Bile duct (tissue), 1 donor: ENCODE data around the genes PNO1, BMP10 and PCBP1.

GRCh38 chr2:68157668-68158677 lies at the start of gene PNO1:
PNO1 (plus strand) TSS chr2:68157888.
- PRO-cap = bidirectional peak, plus-strand start at chr2:68157922, minus-strand start at chr2:68157527

DNA sequence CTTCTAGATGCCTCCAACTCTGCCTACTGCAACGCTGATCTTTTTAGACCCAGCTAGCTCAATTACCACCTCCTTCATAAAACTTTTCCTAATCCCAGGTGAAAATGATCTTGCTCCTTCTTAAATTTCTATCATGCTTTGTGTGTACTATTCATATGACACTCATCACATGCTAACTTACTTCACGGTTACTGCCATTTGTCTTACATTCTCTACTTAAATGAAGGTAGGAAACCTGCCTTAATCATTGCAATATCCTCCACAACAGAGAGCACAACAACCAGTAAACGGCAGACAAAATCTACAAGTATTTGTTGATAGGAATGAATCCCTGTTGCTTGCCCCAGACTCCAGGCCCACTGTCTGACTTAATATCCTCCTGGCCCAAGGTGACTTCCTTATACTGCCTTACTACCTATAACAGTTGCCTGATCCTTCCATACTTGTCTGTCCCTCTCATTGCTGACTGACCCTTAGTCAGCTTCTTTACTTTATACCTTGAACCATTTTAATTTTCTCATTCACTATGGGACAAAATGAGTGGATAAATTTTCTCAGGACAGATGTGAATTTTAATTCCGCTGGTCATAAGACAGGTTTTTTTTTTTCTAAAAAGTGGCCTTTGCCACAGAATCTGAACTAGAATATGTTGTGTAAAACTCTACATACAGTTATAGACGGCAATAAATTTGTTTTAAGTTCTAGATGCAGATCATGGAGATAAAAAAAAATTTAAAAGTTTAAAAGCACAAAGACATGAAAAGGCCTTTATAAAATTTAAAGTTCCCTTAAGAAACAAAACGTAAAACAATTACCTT lies 3.4 kb downstream of the PPP3R1 start:
- PRO-cap = no peak

GRCh38 chr2:68253736-68254179 lies 1.4 kb upstream of the PPP3R1 start:
- PRO-cap = no peak

- PRO-cap = no peak
Observed at GRCh38 chr2:68438648-68439173, 28.4 kb downstream of the FBXO48 start.

DNA sequence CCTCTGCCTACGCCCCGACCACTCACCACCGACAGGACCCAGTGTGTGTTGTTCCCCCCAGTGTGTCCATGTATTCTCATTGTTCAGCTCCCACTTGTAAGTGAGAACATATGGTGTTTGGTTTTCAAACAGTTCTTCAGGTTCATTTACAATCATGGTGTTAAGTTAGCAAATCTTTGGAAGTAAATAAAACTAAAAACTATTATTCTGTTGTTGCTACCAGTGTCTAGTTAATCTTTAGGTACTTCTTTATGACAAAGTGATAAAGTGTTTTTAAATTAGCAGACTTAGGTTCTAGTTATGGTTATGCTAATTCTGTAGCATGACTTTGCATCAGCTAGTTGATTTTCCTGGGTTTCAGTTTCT lies 84.6 kb upstream of the PROKR1 start:
- PRO-cap = no peak

DNA sequence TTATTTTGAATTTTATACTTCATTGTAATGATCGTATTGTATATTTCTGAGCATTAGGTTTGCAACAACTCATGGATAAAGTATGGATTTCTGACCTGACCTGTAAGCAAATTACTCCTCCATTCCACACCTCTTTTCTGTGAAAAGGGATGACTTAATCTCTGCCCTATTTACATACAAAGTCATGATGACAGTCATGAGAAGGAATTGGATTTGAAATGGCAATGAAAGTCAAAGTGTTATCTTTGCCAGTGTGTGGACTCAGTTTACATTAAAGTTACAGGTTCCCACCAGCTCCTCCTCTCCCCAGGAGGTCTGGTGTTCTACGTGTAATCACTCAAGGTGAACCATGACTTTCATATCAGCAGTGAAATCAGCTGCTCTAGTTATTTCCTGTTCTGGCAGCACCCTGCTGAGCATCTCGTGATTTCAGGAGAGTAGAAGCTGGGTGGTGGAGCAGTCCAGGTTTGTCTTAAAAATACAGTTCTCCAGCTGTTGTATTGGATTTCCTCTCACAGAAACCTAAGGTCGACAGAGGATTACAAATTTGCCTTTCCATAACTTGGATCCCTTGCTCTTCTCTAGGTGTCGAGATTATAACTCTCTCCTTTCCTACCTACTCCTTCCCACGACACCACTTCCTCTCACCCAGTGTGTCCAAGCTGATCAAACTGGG lies 13.2 kb upstream of the ARHGAP25 start:
- PRO-cap = no peak

DNA sequence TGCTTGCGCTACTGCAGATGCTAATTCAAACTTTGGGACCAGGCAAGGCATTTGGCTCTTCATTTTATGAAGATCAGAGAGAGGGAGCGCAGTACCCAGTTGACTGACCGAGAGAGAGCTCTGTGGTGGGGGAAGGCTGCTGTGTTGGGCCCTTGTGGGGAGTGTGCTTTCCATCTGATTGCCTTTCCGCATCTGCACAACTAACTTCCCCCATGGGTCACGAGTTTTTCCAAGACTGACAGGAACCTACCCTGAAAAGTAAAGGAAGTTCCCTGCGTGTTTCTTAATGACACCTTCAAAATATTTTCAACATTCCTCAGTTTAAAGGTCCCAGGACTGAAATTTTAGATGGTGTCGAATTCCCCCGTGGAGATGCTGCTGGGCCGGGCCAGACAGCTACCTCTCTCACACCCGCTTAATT lies 2.5 kb upstream of the ARHGAP25 start:
- PRO-cap = no peak

DNA sequence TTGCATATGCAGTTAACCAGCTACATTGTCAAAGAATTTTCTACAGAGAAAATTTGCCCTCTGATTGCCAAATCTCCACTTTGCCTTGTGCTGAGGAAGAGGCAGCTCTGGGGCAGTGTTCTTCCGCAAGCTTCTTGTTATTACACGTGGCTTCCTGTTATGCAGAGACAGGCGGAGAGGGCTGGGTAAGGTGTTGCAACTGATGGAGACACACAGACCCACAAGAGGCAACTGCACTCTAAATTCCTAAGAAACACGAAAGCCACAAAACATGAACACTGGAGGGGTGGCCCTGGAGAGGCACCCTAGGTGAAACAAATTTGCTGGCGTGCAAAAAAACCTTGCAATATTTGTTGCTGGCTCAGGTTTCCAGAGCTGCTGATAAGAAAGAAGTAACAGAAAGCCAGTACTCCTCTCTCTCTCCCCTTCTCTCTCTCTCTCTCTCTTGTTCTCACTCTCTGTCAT lies 31.7 kb downstream of the ARHGAP25 start:
- PRO-cap = bidirectional peak, plus-strand start at position 170 of the sequence, minus-strand start at position 87 of the sequence

DNA sequence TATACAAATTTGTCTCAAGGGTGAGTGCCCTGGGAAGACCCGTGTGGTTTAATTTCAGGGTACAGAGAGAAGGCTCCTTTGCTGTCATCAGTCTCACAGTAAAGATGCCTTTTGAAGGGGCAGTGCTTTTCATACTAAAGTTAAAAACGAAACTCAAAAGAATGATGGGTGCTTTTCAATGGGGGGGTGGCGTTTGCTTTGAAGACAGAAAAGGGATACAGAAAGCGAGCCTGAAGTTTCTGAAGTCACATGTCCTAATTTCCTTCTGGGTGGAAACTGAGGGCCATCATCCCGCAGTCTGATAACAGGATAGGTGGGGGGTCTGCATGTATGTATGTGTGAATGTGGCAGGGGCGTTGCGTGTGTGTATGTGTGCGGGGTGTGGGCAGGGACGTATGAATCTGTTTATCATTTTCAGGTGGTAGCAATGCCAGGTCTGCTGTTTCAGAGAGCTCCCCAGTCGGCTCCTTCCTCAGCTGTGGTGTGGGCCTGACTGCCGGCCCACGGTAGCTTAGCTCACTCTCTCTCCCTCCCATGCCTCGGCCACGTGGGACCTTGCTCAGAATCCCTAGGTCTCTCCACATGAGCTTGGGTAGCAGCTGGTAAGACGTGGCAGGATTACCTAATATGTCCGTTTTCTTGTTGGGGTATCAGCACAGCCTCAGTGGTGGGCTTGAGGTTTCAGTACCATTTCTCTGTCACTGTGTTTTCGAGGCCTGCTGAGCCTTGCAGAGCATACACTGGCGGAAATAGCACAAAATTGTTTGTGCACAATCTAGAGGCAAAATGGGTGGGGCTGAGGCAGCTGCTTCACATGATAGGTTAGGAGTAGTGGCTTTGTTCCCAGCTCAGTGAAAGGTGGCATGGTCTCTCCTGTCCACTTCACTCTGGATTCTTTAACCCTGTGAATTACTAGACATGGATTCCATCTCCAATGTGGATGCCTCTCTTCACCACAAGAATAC lies 32.8 kb downstream of the ARHGAP25 start:
- PRO-cap = no peak

- PRO-cap = no peak
Observed at GRCh38 chr2:68828913-68829977, 42.0 kb downstream of the BMP10 start.

- PRO-cap = no peak
Observed at GRCh38 chr2:68871078-68871616, at the start of gene BMP10. BMP10 (minus strand) TSS chr2:68871397.

- PRO-cap = no peak
Observed at GRCh38 chr2:69192113-69192412, 179.1 kb downstream of the ANTXR1 start.

DNA sequence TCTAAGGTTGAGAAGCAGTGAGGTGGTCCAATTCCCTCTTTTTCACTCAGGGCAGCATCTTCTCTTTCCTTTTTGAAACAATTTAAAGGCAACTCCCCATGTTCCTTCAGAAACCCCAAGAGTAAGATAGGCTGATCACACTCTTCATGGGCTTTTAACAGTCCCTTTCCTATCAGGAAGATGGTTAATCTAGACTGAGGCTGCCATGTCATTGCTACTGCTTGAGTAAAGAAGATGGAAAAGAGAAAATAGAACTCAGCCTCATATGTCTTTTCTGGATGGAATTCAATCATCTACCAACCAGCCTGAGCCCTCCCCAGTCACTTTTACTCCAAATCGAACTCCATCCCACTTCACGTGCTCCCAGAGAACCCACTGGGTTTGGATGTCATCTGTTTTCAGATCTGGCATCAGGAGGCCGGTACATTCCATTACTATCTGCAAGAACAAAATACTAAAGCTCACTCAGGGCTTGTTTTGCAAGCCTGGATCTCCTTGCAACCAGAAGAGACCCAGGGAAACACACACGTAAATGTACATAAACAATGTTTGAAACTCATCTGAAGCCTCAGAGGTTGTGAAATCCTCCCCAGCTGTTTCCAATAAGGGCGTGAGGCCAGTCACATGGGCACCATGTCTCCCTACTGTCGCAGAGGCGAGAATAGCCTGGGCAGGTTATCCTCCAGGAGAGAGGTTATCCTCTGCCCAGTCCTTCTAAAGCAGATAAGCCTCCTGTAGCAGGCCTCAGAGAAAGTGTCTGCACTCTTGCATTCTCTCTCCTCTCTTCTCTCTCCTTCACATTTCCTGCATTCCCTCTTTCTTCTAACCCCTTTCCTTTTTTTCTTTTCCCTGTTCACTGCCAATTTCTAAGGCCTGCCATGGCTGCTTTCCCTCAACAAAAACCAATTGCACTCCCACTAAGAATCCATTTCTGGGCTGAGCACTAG lies 187.0 kb downstream of the GFPT1 start:
- PRO-cap = no peak

- PRO-cap = no peak
Observed at GRCh38 chr2:69567079-69567610, 76.4 kb downstream of the AAK1 start.

- PRO-cap = no peak
Observed at GRCh38 chr2:69626015-69626682, 17.4 kb downstream of the AAK1 start.

GRCh38 chr2:69913822-69914998 lies 699 bp upstream of the MXD1 start:
- PRO-cap = bidirectional peak, plus-strand start at chr2:69914719, minus-strand start at chr2:69914627; bidirectional peak, plus-strand start at chr2:69915109, minus-strand start at chr2:69914789

DNA sequence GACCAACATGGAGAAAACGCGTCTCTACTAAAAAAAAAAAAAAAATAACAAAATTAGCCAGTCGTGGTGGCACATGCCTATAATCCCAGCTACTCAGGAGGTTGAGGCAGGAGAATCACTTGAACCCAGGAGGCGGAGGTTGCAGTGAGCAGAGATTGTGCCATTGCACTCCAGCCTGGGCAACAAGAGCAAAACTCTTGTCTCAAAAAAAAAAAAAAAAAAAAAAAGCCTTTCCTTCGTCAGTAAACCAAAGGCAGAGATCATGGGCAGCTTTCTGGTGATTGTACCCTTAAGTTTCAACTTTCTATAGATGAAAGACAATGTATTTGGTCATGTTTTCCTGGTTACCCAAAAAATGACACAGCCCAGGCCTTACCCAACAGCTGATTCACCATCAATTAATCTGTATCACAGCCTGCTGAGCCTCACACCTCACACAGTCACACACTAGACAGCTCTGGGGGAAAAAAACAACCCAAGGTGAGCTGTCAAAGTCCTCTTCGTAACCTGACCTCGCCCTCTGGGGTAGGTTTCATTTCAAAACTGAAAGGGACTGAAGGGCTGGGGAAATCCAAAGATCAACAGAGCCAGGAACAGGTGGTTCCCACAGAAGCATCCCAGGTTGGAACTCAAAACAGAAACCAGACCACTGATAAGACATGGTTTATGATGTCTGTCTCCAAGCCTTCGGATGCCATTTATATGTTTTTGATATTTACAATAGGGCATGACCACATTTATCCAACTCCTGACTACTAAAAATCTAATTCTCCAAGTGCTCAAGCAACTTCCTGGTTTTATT lies 18.3 kb upstream of the PCBP1 start:
- PRO-cap = no peak

GRCh38 chr2:70087253-70087503 lies at the start of gene PCBP1:
PCBP1 (plus strand) TSS chr2:70087477.
- PRO-cap = bidirectional peak, plus-strand start at chr2:70087477, minus-strand start at chr2:70087312

DNA sequence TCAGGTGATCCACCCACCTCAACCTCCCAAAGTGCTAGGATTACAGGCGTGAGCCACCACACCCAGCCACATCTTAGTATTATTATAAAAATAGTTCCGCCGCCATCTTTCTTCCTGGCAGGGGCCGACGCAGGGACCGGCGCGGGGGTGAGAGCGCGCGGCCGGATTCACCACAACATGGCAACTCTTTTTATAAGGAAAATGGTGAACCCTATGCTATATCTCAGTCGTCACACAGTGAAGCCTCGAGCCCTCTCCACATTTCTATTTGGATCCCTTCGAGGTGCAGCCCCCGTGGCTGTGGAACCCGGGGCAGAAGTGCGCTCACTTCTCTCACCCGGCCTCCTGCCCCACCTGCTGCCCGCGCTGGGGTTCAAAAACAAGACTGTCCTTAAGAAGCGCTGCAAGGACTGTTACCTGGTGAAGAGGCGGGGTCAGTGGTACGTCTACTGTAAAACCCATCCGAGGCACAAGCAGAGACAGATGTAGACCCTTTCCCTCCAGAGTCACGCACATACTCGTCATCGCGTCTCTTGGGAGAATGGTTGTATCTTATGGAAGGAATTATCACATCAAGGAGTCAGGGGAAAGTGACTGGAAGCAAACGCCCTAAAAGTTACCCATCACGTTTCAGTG lies 15.2 kb downstream of the PCBP1 start:
- PRO-cap = no peak

GRCh38 chr2:70115352-70116495 lies 28.4 kb downstream of the PCBP1 start:
- PRO-cap = no peak